Measurements from ENCODE around the genes GAS1, DAPK1 and S1PR3.

- PRO-cap = no peak
These were observed 58.0 kb downstream of the GOLM1 start for GRCh38 chr9:86041318-86041785.

DNA sequence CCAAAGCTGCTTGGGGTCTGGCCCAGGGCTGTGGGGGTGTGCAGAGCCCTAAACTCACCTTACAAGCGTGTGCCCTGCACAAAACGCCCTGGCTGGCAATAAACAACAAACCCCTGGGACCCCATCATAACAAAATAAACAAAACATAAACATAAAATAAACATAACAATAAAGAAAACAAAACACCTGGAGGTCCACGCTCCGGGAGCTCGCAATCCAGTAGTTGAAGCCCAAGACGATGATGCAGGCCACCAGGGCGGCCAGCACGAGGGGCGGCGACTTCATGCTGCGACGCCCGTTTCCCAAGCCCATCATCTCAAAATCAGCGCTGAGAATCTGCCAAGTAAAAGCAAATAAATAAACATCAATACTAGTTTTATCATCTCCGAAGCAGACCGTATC is 20.4 kb downstream of the GOLM1 start:
- PRO-cap = no peak

DNA sequence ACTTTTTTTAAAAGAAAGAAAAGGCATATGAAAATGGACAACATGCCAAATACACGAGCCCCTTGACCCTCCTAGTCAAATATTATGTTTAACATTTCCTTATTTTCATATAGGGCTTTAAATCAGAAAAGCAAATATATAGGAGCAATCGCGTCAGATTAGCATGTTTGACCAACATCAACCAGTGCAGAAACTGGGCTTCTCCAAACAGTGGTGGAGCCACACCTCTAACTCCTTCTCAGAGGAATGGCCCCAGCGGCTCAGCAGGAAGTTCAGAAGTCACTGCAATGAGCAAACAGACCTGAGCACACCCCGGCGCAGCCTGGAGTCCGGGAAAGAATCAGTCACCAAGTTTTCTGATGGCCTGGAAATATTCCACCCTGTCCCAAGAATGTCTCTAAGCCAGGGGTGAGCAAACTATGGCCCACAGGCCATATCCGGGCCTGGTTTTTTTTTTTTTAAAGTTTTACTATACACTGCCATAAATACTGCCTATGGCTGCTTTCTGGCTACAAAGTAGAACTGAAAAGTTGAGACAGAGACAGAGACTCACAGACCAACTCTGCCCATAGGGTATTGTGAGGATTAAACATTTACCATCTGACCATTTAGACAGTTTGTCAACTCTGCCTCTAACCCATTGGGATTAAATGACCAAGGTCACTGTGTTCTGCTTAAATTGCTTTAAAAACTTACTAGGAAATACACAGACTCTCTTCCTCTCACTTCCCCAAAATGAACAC is 5.5 kb downstream of the GOLM1 start:
- PRO-cap = no peak

- PRO-cap = bidirectional peak, plus-strand start at chr9:86947447, minus-strand start at chr9:86947245; bidirectional peak, plus-strand start at chr9:86947950, minus-strand start at chr9:86947506
These were observed at the start of gene GAS1 for GRCh38 chr9:86946721-86947574. Gene GAS1, minus strand, starts transcription at chr9:86947506.

- PRO-cap = bidirectional peak, plus-strand start at chr9:87041874, minus-strand start at chr9:87041873; bidirectional peak, plus-strand start at chr9:87042479, minus-strand start at chr9:87042263
These were observed 94.7 kb upstream of the GAS1 start for GRCh38 chr9:87041771-87042704.

- PRO-cap = no peak
These were observed 90.9 kb upstream of the DAPK1 start for GRCh38 chr9:87406615-87407238.

DNA sequence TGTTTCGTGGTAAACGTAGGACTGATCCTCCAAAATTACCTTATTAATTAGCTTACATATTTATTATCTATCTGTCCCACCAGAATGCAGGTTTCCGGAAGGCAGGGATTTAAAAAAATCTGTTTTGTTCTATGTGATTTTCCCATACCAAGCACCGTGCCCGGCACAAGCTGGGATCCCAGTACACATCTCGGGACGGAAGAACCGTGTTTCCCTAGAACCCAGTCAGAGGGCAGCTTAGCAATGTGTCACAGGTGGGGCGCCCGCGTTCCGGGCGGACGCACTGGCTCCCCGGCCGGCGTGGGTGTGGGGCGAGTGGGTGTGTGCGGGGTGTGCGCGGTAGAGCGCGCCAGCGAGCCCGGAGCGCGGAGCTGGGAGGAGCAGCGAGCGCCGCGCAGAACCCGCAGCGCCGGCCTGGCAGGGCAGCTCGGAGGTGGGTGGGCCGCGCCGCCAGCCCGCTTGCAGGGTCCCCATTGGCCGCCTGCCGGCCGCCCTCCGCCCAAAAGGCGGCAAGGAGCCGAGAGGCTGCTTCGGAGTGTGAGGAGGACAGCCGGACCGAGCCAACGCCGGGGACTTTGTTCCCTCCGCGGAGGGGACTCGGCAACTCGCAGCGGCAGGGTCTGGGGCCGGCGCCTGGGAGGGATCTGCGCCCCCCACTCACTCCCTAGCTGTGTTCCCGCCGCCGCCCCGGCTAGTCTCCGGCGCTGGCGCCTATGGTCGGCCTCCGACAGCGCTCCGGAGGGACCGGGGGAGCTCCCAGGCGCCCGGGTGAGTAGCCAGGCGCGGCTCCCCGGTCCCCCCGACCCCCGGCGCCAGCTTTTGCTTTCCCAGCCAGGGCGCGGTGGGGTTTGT is at the start of gene DAPK1:
Gene DAPK1, plus strand, starts transcription at position 528 of the 852 bp plus-strand sequence.
- PRO-cap = unidirectional peak, plus-strand start at position 224 of the sequence; bidirectional peak, plus-strand start at position 533 of the sequence, minus-strand start at position 308 of the sequence

DNA sequence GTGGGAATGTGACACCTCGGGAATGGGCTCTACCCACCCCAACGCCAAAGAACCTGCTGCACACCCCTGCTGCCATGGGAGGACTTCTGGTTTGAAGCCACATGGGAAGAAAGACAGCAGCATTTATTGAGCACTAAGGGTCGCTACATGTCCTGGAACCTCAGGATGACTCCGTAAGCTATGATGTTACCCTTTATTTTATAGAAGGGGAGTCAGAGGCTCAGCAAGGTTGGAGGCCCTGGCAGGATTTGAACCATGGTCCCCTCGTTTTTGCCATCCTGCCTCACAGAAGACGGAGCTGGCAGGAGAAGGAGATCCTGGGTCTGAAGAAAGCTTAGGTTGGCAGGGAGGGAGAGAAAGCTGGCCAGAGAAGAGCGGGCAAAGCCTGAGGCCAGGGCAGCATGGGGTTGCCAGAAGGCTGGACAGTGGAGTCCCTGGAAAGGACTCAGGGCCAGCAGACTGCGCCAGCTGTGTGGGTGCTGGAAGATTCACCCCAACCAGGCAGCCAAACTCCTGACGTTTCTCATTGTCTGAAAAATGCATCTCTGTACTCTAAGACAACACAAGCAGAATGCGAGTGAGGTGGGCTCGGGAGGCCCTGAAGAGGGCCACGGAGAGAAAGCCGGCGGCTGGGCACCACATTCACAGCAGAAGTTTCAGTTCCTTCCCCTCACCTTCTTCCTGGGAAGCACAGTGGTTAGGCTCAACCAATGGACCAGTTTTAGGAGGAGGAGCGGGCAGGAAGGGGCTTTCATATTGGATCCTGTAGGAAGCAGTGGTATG is 90.9 kb upstream of the CTSL start:
- PRO-cap = no peak

- PRO-cap = no peak
These were observed 14.1 kb upstream of the CTSL start for GRCh38 chr9:87711743-87712217.

- PRO-cap = no peak
These were observed 3.6 kb downstream of the SPATA31E1 start for GRCh38 chr9:87886335-87886660.

- PRO-cap = no peak
These were observed 48.0 kb downstream of the SPATA31C2 start for GRCh38 chr9:88090338-88090610.

DNA sequence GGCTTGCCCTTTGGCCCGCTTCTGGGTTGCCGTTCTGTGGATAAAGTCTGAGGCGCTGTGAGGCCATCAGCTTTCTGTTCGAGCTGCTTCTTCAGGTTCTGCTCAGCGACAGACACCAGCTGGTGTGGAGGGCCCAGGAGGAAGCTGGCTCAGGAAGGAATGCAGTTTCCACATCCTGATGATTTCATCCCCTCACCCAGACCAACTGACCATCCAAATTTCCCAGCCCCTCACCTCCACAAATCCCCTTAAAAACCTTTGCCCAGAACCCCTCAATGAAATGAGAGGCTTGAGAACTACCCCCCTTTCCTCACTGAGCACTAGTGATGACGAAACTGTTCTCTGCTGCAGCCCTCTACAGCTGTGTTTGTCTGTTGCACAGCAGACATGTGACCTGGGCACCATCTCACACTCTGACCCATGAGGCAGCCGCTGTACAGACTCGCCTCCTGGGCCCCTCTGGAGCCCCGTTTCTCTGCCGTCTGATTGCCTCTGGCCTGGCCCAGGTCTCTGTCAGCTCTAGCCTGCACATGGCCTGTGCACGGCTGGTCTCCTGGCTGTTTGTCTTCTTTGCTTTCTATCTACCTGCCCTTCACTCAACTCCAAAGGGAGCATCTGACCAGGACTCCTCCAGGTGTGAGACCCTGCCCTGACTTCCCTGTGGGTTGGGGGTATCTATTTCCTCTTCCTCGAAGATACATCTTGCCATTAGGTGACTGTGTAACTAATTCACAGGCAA is 45.3 kb downstream of the SPATA31C2 start:
- PRO-cap = no peak

- PRO-cap = no peak
These were observed 877 bp upstream of the NXNL2 start for GRCh38 chr9:88533715-88534886.

GRCh38 chr9:88604585-88605121 is 69.7 kb downstream of the NXNL2 start:
- PRO-cap = no peak

GRCh38 chr9:88646528-88646885 is 111.5 kb downstream of the NXNL2 start:
- PRO-cap = no peak

DNA sequence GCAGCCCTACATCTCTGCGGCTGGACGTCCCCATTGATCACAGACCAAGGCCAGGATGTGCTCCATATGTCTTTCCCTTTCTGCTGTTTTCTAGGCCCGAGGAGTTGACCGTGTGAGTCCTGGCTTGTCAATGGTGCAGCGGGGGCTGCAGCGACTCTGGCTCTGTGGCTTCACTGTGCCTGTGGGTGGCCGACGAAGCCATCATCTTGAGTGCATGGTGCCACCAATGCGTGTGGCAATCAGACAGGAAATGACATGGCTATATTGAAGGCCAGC is 67.8 kb upstream of the S1PR3 start:
- PRO-cap = no peak

GRCh38 chr9:88989086-88989603 is 2.1 kb upstream of the S1PR3 start:
- PRO-cap = no peak

DNA sequence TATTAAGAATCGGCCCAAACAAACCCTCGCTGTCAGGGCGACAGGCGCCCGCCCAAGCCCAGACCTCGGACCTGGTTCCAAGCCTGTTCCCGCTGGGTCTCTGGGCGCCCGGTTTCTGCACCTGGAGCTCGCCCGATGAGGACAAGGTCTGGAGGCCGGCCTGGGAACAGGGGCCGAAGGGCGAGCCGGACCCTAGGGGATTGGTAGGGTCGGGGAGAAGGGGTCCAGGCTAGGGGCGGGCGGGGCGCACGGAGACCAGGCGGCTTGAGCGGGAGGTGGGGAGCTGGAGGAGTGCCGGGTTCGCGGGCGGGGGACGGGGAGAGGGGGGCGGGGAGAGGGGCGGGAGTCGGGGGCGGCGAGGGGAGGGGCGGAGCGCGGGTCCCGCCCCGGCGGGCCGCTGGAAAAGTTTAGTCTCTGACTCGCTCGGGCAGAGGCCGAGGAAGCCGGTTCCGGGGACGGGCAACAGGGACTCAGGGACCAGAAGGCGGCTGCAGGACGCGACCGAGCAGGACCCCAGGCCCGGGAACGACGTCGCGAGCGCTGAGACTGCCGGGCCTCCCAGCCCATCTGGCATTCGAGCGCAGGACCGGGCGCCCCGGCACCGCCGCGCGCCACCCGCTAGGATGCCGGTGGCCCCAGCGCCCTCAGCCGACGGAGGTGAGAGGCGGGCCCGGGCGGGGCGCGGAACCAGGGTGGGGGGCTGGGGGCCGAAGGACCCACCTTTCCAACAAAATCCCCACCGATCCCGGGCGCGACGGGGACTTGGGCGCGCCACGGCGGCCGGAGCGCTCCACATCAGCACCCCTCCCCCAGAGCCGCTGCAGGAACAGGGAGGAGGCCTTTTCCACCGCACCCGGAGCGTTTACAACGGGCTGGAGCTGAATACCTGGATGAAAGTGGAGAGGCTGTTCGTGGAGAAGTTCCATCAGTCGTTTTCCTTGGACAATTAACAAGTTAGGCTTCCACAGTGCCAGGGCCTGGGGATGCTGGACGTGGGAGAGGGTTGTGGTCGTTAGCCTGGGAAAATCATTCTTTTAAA is at the start of gene S1PR3:
Gene S1PR3, plus strand, starts transcription at position 430 of the 1,039 bp plus-strand sequence.
- PRO-cap = bidirectional peak, plus-strand start at position 430 of the sequence, minus-strand start at position 293 of the sequence; bidirectional peak, plus-strand start at position 573 of the sequence, minus-strand start at position 569 of the sequence

- PRO-cap = no peak
These were observed 10.5 kb downstream of the S1PR3 start for GRCh38 chr9:89001696-89002190.

DNA sequence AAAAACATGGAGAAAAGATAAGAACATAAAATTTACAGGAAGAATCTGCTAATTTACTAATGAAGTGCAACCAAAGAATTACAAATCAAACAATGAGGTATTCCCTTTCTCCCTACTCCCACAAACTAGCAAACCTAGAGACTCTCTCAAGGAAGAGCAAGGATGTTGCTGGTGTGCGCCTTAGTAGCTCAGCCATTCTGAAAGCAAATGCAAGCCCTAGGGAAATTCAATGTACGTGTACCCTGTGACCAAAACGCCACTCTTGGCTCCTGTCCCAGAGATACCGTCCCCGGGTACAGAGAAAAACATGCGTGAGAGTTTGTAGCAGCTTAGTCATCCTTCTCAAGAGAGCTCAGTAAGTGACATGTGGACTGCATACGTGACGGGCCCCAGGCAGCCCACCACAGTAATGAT is 45.0 kb downstream of the S1PR3 start:
- PRO-cap = no peak